Hair follicle dermal papilla cell (primary cell): ENCODE data around the gene ZNF839.

GRCh38 chr14:101559453-101559791 is 202.1 kb upstream of the PPP2R5C start:
- CAGE, long polyA plus RNA, result no peak

DNA sequence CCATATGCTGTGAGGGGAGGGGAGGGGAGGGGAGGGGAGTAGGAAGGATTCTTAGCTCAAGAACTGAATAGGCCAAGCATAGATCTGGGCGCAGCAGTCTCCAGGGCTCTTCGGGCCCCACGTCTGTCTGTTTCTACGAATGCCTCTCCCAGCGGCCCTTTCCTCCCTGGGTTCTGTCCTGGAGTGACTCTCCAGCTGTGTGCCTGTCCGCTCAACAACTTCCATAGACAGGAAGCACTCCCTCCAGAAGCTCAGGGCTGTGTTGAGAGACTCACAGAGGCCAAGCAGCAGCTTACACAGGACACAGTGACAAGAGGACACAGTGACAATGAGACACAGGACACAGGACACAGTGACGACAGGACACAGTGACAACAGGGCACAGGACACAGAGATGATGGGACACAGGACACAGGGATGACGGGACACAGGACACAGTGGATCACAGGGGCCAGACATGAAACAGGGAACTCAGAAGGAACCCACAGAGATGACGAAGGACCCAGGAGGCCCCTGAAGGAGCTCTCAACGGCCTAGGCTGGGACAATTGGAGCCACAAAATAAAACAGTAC is 42.3 kb upstream of the PPP2R5C start:
- CAGE, long polyA plus RNA, result no peak

DNA sequence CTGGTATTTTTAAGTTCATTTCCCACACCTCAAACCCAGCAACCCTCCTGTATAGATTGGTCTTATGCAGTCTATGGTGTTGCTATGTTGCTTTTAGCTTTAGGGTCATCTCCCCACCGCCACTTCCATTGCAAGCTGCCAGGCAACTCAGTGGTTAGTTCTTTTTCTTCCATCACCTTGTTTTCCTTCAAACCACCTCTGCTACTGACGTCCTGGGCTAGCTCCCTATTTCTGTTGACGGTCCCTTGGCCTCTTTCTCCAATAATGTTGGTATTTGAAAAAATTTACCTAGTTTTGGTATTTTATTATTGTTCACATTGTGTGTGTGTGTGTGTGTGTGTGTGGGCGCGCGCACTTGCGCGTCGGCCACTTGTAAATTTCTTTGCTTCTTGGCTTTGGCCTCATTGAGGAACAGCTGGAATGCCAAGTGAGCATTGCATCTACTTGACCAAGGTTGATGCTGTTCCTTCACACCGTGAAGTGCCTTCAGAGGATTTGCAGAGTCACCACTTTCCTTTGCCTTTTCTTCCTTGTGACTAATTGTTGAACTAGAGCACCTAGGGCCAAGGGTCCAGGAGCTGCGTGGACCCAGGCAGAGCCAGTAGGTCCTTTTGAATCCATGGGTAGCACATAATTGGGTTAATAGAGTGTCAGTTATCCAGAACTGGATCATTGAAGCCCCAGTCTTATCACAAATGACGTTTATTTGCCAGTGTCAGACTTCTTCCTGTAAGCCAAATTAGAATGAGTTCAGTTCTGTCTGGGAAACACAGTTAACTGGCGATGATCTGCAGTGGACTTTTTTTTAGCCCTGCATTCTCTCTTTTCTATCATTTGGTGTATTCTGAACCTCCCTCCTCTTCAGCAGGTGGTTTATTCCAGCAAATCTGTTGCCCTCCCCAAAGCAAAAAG is 2.4 kb downstream of the PPP2R5C start:
- CAGE, long polyA plus RNA, result no peak

- CAGE, long polyA plus RNA, result no peak
Measured at GRCh38 chr14:101881384-101881884, 82.9 kb upstream of the DYNC1H1 start.

DNA sequence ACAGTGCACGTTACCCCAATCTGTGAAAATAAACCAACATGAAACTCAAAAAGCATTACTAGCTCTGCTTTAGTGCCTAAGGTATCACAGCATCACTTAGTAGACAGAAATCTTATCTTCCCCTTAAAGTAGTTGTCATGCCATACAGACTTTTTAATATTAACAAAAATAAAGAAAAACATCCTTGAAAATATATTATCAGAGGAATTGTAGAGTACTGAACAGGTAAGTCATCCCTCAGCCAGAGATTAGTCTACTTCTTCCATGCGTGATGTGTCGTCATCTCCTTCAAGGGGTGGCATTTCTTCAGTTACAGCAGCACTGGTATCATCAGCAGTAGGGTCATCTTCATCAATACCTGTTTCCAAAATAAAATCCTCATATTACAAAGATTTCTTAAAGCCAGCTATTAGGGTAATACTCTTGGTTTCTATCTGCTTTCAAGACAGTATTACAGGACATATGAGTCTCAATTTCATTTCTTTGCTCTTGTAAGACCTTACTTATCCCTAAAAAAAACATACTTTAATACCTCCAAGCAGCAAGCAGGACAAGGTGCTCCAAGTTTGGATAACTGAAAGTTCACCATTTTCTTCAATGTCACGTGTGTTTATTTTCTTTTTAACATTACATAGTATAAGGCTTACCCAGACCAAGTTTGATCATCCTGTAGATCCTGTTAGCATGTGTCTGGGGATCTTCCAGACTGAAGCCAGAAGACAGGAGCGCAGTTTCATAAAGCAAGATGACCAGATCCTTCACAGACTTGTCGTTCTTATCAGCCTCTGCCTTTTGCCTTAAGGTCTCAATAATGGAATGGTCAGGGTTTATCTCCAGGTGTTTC is 5.2 kb downstream of the HSP90AA1 start:
- CAGE, long polyA plus RNA, result no peak

DNA sequence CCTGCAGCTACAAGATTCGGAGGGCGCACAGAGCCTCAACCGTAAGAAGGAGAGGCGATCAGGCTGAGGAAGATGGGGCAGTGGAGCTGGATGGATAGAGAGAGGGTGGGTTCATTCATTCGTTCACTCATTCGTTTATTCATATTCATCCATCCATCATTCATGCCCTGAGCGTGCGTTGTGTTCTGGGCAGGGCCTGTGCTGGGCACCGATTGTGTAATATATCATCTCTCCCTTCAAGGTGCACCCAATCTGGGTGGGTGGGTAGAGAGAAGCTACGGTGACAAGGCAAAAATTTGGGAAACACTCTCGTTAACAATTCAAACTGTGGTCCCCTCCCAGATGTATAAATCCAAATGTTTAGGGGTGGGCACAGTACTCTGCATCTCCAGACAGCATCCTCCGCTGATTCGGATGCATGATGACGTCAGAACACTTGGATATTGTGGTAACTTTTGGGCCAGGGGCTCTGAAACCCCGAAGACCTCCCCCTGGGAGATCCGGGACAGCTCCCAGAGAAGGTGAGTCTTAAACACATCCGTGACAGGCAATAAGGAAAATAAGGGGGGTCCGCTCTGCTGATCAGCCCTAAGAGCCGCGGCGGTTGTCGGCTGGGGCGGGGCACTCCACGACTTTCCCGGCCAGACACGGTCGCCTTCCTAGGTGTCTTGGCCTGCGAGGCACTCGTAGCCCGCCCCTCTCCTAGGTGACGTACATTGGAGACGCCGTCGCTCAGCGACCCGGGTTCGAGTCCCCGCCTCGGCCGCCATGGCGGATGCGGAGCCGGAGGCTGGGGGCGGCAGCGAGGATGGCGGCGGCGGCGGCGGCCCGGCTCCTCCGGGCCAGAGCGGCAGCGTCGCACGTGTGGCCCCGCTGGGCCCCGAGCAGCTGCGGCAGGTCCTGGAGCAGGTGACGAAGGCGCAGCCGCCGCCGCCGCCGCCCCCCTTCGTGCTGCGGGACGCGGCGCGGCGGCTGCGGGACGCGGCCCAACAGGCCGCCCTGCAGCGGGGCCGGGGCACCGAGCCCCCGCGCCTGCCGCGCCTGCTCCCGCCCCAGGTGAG is at the start of gene ZNF839:
Gene ZNF839, plus strand, starts transcription at position 749 of the 1,061 bp plus-strand sequence.
- CAGE, long polyA plus RNA, result no peak

GRCh38 chr14:102442230-102443334 is 67.0 kb downstream of the ANKRD9 start:
- CAGE, long polyA plus RNA, result no peak

DNA sequence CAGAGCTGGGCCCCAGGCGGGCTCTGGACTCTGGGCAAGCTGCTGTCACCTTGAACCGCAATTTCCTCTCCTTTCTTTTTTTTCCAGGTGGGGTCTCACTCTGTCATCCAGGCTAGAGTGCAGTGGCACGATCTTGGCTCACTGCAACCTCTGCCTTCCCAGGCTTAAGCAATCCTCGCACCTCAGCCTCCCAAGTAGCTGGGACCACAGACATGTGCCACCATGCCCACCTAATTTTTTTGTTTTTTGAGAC is 54.3 kb downstream of the ANKRD9 start:
- CAGE, long polyA plus RNA, result no peak

DNA sequence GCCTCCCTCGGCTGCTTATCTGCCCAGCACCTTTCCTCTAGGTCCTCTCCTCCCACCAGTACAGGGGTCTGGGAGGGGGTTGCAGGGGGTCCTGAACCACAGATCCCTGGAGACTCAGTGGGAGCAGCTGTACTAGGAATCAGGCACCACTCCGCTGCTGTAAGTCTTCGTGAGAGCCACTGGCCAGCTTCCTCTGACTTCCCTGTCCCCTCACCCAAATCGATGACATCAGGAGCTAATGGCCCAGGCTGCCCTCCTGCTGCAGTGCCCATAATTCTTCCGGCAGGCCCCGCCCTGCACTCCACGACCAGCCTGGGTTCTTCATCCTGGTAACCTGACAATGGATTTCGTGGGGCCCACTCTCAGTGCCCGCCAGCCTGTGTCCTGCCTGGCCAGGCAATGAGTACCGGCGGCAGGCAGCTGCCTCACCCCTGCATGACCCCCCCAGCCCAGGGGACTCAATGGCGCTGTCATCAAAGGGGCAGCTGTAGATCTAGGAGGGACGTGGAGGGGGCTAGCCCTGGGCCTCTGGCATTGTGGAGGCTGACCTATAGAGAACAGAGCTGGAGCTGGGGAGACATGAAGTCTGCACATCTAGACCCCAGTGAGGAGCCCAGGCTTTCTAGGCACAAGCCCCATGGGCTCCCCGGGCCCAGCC is 4.9 kb downstream of the ANKRD9 start:
- CAGE, long polyA plus RNA, result no peak

DNA sequence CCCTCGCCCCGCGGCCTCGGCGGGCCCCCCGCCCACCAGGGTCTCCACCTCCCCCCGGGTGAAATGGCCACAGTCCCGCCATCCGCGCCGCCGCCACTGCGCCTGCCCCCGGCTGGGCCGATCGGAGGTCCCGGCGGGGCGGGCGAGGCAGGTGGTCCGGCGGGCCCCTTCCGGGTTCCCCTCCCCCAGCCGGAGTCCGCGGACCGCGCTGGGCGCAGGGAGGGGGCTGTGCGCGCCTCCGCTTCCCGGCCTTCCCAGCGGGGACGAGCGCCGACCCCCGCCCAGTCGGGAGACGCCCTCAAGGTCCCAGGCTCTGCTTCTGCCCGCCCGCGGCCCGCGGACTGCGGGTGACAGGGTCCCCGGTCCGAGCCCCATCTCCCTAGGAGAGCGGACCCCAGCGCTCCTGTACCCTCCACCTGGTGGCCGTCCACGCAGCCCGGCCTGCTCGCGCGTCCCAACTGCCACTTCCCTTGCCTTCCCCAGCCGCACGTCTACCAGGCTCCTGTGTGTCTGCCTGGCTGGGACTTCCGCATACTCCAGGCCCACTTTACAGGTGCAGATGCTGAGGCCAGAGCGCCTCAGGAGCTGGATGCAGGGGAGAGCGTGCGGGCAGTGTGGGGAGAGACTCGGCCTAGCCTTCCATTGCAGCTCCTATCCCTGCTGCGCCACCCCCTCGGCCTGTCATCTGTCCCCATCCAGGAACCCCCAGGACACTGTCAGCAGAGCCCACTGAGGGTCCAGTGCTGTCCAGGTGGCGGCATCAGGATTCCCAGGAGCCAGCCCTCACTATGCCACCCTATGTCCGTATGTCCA is 7.8 kb upstream of the ANKRD9 start:
- CAGE, long polyA plus RNA, result no peak

DNA sequence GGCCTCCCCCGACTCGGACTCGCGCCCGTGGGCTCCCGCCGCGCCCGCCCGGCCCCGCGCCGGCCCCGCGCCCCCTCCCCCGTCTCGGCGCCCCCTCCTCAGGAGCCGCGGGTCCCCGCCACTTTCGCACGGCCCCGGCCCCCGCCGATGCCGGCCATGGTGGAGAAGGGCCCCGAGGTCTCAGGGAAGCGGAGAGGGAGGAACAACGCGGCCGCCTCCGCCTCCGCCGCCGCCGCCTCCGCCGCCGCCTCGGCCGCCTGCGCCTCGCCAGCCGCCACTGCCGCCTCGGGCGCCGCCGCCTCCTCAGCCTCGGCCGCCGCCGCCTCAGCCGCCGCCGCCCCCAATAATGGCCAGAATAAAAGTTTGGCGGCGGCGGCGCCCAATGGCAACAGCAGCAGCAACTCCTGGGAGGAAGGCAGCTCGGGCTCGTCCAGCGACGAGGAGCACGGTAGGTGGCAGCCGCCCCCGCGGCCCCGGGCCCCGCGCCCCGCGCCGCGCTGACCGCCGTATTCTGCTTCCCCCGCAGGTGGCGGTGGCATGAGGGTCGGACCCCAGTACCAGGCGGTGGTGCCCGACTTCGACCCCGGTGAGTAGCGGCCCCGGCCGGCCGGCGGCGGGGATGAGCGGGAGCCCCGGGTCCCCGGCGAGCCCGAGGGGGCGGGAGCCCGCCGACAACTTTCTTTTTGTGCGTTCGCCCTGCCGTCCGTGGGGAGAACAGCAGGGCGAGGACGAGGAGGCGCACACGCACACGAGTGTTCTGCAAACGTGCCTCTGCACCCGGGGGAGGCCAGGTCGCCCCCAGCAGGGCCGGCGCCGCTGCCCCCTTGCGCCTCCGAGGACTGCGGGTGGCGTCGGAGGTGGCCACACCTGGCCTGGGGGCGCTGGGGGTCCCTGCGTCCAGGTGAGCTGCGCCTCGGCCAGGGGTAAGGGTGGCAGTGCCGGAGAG is 564 bp downstream of the RCOR1 start:
- CAGE, long polyA plus RNA, result no peak

DNA sequence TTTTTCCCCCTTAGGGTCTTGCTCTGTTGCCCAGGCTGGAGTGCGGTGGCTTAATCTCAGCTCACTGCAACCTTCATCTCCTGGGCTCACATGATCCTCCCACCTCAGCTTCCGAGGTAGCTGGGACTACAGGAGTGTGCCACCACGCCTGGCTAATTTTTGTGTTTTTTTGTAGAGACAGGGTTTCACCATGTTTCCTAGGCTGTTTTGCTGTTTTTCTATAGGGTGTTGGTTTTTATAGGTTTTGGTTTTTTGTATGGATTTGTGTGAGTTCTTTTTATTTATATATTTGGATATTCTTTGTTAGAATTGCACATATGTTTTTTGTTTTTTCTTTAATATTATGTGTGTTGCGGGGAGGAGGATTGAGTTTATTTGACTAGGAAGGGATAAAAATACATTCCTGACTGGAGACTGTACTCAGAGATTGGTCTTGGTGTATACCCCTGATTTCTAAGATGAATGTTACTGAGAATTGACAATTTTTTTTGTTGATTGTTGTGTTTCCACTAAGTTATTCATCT is 11.2 kb downstream of the RCOR1 start:
- CAGE, long polyA plus RNA, result no peak

DNA sequence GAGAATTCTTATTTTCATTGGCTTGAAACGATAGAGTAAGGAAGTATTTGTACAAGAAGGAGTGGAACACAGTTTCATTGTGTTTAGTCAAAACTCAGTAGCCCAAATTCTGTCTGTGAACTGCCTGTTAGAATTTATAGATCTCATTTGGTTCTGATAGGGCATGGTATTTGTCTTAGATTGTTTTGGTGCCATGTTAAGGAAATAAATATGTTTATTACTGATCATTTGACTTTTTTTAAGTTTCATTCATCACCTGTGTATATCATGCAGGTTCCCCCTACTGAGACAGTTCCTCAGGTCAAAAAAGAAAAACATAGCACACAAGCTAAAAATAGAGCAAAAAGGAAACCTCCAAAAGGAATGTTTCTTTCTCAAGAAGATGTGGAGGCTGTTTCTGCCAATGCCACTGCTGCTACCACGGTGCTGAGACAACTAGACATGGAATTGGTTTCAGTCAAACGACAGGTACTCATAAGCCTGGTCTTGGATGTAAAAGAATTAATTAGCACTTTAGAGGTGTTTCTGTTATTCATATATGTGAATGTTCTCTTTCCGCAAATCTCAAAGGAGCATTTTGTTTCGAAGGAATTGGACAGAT is 63.0 kb upstream of the TRAF3 start:
- CAGE, long polyA plus RNA, result no peak

DNA sequence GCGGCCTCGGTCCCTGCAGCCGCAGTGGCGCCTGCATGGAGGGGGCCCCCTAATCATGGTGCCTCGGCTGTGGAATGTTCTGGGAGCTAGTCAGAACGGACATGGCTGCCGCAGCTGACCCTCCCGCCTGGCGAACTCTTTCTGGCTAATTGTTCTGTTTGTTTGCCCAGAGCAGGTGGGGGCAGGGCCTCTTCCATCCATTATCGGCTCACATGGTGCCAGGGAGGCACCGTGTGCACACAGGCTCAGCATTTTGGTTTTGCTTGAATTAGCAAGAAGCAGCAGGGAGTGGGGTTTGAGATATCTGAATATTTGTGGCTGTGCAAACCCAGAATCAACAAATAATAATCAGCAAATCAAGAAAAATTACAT is 27.2 kb upstream of the TRAF3 start:
- CAGE, long polyA plus RNA, result no peak

- CAGE, long polyA plus RNA, result no peak
Measured at GRCh38 chr14:102776879-102777227, 396 bp upstream of the TRAF3 start.

DNA sequence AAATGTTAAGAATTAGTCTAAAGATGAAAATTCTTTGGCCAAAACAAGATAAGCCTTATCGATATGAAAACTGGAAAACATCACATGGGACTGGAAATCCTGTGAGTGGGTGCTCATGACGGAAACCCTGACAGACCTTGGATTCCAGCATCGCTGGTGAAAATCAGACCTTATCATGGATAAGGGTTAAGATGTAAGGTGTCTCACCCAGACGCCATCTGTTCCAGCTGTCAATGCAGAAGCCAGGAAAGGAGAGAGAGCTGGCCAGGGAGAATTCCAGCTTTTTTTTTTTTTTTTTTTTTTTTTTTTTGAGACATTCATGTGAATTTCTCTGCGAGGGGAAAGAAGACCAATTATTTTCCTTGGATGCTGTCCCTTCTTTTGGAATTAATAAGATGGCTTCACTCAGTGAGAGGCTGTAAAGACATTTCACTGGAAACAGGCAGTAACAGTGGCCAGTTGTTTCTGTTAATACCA is 1.8 kb downstream of the TRAF3 start:
- CAGE, long polyA plus RNA, result no peak

DNA sequence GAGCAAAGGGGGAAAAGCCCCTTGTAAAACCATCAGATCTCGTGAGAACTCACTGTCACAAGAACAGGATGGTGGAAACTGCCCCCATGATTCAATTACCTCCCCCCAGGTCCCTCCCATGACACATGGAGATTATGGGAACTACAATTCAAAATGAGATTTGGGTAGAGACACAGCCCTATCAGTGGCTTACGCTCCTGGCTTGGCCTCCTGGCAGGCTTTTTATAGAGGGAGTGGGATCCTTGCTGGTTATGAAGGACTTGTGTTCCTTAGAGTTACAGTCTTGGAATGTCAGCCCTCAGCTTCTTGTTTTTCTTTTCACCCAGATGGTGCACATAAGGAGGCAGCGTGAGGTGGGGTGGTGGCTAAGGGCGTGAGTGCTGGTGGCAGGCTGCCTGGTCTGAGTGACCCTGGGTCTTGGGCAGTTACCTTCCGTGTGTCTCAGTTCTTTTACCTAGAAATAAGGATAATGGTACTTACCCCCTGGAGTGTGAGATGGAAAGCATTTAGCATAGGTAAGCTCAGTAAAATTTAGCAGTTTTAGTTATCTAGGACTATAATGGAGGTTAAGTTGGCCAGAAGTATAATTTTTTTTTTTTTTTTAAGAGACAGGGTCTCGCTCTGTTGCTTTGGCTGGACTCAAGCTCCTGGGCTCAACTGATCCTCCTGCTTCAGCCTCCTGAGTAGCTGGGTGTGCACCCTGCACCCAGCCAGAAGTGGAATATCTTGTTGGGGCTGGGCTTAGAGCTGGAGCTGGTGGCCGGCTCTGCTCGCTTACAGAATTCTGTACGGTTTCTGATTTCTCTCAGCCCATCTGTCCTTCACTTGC is 26.0 kb downstream of the TRAF3 start:
- CAGE, long polyA plus RNA, result no peak

DNA sequence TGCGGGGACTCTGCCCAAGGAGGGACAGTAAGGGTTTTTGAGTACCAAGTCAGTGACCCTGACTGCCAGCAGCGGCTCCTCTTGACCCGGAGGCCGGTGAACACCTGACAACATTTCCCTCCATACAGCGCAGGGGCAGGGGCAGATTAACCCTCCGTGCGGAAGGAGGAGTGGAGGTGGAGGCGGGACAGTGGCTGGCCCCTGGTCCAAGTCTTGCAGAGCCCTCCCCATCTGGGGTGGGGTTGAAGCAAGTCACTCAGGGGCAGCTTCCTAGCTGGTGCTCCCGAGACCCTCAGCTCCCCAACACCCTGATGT is 7.2 kb upstream of the AMN start:
- CAGE, long polyA plus RNA, result no peak

- CAGE, long polyA plus RNA, result no peak
Measured at GRCh38 chr14:102929731-102930541, 7.5 kb downstream of the AMN start.

- CAGE, long polyA plus RNA, result no peak
Measured at GRCh38 chr14:103014414-103015344, 42.7 kb downstream of the CDC42BPB start.